ENCODE measurements around the gene ESYT3.

DNA sequence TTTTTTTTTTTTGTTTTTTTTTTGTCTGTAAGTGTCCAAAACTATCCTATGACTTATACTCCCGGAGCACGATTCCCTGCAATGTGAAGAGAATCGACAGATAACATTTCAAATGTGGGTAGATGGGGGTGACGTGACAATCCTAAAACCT, 1.1 kb downstream of the STAG1 start:
- PRO-cap, 8 experiments = no peak in any of the 8 experiments

DNA sequence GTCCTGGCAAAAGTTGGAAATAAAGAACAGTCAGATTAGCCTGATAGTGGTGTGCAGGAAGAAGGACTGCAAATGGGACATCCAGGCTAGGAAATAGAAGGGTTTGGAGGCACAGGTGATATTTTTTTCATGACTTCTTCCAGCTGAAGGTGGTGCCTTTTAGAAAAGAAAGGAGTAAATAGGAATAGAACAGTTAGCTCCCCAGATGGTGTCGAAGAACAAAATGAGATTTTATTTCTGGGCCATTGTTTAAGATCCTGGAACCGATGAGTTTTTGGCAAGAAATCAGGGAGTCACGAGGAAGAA, 9.9 kb upstream of the NCK1 start:
- PRO-cap, 8 experiments = no peak in any of the 8 experiments

- PRO-cap, 8 experiments = no peak in any of the 8 experiments
These were observed 31.7 kb downstream of the NCK1 start for GRCh38 chr3:136893631-136894203.

- PRO-cap, 8 experiments = no peak in any of the 8 experiments
These were observed 2.1 kb downstream of the DZIP1L start for GRCh38 chr3:138113312-138113765.

DNA sequence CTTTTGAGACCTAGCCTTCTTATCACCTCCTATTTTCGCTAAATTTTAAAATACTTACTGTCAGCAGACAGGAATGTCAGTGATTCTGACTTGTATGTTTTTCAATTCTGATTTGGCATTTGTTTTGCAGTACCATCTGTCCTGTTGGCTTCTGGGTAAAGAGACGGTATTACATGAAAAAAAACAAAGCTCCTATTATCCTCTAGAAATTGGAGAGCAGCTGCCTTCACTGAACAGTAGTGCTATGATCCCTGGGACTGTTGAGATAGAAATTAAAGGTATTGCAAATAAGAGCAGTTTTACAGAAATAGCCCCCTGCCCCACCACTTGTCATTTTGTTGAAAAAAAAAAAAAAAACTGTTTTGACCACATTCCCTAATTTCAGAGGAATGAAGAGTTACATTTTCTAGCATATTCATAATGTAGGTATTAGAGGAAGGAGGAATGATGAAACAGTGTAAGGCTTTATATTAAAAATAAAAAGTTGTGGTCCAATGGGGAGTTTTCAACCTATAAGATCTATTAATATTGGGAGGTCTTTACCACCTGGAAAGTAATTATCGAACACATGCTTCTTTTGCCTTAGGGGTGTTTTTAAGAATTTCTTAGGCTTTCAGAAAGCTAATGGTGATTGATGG, 8.5 kb downstream of the ARMC8 start:
- PRO-cap, 8 experiments = no peak in any of the 8 experiments

- PRO-cap, 8 experiments = no peak in any of the 8 experiments
These were observed 68.0 kb downstream of the NME9 start for GRCh38 chr3:138261473-138262259.

DNA sequence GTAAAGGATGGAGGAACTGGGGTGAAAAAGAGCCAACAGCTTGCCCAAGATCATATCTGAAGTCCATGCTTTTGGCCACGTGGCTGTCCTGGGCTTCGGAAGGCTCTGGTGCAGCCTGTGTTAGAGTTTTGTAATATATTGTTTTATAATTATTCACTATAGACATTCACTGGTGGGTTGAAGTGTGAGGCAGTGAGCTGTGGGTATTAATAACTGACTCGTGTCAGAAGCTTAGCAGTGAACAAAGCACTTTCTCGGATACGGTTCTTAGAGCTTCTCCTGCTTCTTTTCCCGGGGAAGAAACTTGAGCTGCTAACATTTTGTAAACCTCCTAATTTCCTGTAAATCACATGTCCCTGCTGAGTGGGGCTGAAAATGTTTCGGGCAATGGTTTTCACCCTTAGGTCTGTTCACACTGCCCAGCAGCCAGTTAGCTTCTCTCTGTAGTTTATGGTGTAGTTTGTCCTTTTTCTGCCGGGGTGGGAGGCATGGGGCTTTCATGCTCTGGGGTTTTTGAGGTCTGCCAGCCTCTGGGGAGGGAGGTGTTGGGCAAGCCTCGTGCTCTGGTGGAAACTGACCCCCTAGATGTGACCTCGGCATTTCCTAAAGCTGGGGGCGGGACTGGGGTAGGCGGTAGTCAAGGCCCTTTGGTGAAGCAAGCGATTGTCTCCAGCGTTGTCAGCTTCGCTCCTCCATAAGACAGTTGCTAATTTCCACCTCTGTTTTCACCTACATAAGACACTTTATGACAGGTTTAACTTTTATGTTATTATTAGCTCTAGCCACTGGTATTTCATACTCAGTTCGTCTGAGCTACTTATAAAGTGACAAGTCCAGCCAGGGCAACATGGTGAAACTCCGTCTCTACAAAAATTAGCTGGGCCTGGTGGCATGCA, 1.8 kb downstream of the MRAS start:
- PRO-cap, 8 experiments = no peak in any of the 8 experiments

- PRO-cap, 8 experiments = no peak in any of the 8 experiments
These were observed 31.7 kb upstream of the ESYT3 start for GRCh38 chr3:138402503-138403397.

- PRO-cap, 8 experiments = no peak in any of the 8 experiments
These were observed at the start of gene ESYT3 for GRCh38 chr3:138434207-138435299. TSS of gene ESYT3 (plus strand) at chr3:138434616.

DNA sequence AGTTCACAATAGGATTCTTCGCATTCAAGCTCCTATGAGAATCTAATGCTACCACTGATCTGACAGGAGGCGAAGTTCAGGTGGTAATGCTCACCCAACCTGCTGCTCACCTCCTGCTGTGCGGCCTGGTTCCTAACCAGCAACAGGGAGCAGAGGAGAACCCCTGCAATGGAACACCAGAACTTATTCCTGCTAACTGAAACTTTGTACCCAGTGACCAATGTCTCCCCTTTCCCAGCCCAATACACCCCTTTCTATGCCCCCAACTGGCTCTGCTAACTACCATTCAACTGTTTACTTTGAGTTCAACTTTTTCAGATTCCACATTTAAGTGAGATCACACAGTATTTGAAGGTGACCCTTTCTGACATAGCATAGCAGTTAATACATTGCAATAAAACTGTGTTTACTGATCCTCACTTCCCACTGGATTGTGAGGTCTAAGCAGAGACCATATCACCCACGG, 84.2 kb downstream of the PIK3CB start:
- PRO-cap, 8 experiments = no peak in any of the 8 experiments

DNA sequence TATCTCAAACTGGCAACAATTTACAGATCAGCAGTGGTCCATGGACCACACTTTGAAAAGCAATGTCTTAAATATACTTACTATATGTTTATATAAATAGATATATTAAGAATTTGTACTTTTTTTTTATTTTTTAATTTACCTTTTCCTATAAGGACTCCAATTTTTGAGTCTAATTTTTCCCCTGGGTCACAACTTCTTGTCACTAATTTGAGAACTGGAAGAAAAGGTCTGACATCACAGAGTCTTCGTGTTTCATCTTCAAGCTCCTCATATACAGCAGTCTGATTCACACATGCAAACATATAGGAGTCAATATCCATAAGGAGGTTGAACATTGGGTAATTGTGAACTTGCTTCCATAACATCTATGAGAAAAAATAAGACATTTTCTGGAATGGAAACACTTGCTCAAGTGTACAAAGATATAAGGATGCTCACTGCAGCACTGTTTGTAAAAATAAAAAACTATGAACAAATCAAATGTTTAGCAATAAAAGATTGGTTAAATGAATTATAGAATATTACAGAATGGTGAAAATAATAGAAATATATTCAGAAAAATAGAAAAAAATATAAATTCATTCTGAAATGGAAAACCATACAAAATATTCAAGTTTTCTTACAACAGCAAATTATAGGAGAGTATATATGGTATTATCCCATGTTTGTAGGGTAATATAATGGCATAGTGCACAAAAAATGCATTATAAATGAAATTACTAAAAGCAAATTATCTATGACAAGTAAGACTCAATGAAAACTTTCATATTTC, 78.9 kb downstream of the PIK3CB start:
- PRO-cap, 8 experiments = no peak in any of the 8 experiments

DNA sequence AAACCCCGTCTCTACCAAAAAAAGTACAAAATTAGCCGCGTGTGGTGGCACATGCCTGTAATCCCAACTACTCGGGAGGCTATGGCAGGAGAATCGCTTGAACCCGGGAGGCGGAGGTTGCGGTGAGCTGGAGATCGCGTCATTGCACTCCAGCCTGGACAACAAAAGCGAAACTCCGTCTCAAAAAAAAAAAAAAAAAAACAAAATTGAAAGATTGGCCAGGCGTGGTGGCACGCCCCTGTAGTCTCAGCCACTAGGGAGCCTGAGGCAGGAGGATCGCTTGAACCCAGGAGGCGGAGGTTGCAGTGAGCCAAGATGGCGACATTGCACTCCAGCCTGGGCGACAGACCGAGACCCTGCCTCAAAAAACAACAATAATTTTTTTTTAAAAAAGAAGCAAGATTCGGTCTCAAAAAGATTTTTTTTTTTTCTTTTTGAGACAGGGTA, 2.1 kb downstream of the PIK3CB start:
- PRO-cap, 8 experiments = no peak in any of the 8 experiments

GRCh38 chr3:138835199-138835515, 429 bp upstream of the PIK3CB start:
- PRO-cap, 8 experiments = no peak in any of the 8 experiments

DNA sequence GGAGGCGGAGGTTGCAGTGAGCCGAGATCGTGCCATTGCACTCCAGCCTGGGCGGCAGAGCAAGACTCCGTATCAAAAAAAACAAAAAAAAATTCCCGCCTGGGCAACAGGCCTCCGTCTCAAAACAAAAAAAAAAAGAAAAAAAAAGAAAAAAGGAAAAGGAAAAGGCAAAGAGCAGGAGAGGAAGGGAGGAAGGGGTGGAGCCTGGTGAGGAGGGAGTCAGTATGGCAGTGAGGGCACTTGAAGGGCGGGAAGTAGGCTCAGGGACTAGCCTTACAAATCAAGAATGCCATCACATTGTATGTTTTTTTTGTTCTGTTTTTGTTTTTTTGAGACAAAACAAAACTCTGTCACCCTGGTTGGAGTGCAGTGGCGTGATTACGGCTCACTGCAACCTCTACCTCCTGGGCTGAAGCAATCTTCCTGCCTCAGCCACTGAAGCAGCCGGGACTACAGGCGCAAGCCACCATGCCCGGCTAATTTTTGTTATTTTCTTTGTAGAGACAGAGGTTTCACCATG, 10.4 kb upstream of the PIK3CB start:
- PRO-cap, 8 experiments = no peak in any of the 8 experiments

GRCh38 chr3:138915806-138916530, 31.0 kb downstream of the FOXL2 start:
- PRO-cap, 8 experiments = peak in 2 of 8 experiments; most common minus-strand start chr3:138916058 (in 2)

GRCh38 chr3:138938812-138939238, 8.1 kb downstream of the FOXL2 start:
- PRO-cap, 8 experiments = no peak in any of the 8 experiments

DNA sequence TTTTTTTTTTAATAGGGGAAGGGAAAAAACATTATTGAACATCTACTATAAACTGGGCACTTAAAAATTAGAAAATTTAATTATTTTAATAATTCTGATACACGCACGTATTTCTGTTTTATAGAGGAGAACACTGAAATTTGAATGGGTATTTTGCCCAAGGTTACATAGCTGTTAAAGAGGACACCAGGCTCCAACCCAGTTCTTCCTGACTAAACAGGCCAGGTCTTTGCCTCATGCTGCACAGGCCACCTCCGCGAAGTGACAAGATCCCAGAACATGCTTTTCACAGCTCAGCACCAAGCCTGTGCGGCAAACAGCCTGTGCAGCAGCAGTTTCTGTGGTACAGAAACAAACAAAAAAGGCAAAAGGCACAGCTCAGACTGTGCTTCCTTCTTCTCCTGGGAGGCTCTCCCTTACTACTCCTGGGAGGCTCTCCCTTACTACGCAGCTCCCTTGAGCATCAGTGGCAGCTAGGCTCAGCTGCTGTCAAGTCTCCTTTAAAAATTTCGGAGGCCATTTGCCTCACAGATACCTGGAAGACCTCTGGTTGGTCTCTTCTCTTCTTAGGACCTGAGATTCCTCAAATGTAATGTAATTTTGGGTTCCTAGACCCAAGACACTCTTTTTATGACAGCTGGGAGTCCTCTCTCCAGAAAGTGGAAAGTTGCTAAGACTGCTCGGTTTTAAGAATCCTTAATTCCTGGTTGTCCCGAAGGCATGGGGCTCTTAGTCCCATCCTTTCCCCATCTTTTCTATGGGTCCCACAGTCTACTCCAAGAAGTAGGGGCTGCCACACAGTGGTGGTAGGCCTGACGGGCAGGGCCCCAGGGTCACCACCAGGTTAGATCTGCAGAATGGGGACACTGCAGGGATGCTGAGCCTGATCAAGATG, 6.3 kb downstream of the FOXL2 start:
- PRO-cap, 8 experiments = no peak in any of the 8 experiments

DNA sequence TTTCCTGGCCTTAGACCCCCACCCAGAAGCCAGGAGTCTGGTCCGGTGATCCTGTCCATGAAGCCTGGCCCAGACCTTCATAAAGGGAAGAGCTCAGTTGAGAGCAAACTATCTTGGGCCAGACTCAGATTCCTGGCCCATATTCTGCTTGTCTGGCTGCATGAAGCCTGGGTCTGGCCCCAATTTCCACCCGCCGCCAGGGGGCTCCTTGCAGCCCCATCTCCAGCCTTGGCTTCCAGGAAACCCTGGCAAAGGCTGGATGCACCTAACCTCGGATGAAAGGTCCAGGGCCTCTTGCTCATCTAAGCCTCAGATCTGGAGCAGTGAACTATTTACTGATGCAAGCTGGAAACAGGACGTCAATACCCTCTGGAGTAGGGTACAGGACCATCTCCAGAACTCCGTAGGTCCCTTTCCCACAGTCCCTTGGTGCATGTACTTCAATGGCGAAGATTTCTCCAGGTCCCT, 5.6 kb downstream of the FOXL2 start:
- PRO-cap, 8 experiments = no peak in any of the 8 experiments

DNA sequence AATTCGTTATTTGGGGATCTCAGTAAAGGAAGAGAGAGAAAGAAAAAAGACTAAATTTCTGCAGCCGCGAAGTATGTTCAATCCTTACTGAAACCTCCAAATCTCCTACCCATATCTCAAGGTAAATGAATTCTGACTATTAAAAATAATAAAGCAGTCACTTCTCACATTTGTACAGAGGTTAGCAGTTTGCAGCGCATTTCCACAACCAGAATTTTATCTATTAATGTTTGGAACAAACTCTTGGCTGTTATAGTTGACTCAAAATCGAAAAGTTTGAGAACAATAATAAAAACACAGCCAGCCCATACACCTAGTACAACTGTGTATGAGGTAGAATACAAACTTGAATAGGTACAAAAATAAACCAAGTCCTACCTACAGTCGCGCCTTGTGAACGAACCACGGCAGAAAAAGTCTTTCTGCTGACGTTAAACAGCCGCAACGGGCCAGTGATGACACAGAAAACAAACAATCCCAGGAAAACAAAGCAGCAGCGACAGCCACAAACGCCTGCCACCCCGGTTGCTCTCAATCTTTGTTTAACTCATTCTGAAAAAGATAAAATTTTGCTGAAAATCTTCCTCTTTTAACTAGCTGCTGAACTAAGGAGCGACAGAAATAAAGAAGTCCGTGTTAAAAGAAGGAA, 3.2 kb downstream of the FOXL2 start:
- PRO-cap, 8 experiments = no peak in any of the 8 experiments

GRCh38 chr3:138951176-138951584, 4.2 kb downstream of the FOXL2NB start:
- PRO-cap, 8 experiments = no peak in any of the 8 experiments